ENCODE results near the genes BCAS3, TBX4 and INTS2.

DNA sequence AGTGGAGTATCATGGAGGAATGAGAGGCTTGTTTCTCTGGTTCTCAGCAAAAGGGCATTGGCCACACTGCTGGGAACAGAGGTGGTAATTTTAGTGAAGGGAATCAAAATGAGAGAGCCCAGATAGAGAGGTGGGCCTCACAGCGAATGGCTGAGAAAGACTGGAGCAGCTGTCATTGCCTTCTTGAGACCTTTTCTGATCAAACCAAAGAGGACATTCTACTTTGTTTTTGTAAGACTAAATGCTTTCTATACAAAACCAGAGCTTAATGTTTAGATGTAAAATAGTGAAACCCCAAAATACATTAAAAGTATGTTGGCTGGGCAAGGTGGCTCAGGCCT lies 48.1 kb upstream of the DHX40 start:
- RRBS, result no CpG with 5 or more reads among the region's 1 CpG

GRCh38 chr17:59521368-59522019 lies 43.9 kb upstream of the DHX40 start:
- RRBS, result no CpG with 5 or more reads among the region's 11 CpGs

- RRBS, result no CpG with 5 or more reads among the region's 5 CpGs
Measured at GRCh38 chr17:59668550-59669254, 38.5 kb downstream of the PTRH2 start.

DNA sequence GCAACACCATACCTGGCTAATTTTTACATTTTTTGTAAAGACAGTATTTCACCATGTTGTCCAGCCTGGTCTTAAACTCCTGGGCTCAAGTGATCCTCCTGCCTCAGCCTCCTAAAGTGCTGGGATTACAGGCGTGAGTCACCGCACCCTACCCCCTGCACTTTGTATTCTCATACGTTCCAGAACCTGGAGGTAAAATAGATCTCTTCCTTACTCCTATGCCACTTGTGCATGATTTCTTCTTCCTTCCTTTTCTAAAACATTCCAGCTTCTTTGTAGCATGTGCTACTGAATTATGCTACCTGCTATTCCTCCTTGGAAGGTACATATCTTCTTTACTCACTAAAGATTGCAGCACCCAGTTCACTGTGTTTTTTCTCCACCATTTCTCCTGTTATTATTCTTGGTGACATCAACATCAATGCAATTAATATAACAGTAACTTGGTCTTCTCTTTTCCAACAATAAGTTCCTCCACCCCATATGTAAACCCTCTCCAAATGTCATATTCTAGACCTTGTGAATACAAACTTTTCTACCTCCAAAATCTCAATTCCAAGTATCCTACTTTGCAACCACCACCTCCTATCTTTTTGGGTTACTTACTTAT lies 44.5 kb downstream of the CA4 start:
- RRBS, result no CpG with 5 or more reads among the region's 3 CpGs

DNA sequence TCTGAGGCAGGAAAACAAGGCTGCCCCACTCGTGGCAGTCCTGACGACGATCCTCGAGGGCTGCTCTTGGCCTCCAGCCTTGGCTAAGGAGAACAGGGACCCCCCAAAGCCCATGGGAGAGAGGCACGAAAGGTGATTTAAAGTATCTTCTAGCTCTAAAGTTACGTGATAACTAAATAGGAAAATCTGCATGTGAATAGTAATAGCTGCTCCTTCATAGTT lies 81.7 kb downstream of the CA4 start:
- RRBS, result no CpG with 5 or more reads among the region's 6 CpGs

GRCh38 chr17:60525273-60525588 lies 811 bp downstream of the APPBP2 start:
- RRBS, result no CpG with 5 or more reads among the region's 10 CpGs

GRCh38 chr17:60573422-60573993 lies 26.5 kb upstream of the PPM1D start:
- RRBS, result no CpG with 5 or more reads among the region's 2 CpGs

DNA sequence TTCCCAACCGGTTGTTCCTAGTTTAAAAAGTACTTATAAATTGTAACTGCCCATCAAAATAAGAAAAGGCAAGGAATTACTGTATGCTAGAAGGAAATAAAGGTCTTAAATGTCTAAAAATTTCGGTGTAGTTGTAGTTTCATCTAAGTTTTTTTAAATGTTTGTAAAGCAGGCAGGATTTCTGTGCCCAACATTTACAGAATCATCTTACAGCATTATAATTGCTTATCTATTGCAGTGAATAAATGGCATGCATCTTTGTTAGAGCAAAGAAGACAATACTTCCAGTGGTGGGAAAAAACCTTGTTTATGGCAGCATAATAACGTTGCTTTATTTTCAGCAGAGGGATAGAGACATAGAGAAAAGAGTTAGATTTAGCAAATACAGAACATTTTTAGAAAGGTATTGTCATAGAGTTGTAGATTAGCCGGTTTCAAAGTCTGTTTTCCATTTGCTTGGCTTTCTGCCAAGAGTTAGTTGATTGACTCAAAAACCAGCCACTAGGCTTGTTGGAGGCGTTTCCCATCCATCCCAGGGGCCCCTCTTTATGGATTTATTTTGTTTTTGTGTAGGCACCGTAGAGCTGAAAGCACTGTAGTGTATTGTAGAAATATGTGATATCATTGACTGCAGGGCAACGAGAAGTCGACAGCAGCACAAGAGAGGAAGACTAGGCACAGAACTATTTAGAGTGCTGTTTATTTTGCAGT lies 1.8 kb downstream of the PPM1D start:
- RRBS, result no CpG with 5 or more reads among the region's 8 CpGs

DNA sequence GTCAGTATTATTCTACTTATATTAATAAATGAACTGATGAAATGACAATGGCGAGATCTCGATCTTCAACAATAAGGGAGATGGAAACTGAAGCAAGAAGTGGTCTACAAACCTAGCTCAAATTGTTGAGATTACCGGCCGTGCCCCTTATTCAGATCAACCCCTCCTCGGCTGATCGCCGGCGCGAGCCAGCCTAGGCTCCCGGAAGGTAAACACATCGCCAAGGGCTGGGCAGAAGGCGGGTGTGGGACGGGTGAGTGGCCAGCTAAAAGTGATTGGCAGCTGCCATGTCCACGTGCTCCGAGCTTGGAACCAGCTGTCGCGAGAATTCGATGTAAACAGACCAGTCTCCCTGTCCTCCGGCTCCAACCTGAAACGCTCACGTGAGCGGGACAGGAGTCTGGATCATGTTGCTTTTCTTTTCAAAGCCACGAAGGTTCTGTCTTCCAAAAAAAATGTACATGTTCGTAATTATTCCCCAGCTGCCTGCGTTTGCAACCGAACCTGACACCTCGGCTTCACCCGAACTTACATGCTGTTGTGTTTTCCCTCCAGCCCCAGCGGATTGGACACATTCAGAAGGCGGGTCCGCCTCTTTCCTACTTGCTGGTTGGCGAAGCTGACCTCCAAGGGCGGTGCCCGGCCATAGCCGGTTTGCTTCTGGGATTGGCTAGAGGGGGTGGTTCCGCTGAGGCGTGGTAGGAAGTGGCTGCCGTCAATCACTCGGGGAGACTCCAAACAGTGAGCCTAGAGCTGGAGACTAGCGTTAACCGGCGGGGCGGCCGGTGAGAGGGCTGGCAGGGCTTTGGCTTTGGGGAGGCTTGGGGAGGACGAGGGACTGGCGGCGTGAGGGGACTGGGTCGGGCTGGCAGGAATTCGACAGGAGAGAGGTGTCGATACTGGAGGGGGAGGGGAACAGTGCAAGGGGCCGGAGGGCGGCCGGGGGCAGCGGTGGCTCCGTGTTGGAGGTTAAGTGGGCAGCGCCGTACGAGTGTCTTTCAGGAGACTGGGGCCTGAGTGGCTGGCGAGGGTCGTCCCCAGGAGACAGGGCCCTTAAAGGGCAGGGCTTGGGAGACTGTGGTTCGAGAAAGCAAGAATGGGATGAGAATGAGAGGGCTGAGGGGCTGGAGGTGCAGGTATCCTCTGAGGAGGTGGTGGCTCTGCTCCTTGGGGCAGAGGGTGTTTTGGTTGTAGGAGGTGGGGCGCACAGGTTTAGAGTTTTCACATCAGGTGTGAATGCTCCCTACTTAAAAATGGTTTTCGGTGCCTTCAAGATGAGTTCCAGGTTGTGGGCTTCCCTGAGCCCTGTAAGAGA lies at the start of gene BCAS3:
Gene BCAS3, plus strand, starts transcription at position 722 of the 1,315 bp plus-strand sequence.
- RRBS, result no CpG with 5 or more reads among the region's 63 CpGs

DNA sequence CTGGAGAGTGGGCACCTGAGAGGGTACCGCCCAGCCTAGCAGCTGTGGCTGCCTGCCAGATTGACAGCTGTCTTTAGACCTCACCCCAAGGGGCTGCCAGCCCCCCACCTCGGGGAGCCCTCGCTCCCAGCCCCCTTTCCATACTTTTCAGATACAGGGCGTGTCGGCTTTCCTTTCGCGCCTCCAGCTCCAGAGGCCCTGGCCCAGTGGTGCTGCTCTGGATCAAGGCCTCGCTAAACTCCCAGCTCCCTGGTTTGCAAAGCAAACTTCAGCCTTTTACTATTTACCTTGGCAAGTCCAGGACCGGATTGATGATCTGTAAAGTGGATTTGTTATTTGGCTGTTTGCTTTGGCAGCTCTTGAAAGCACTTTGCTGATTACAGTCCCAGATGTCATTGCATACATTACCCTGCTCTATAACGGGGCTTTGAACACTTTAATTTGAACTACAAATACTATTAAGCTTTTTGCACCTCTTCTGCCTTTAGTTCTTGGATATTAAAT lies 63.7 kb upstream of the TBX2 start:
- RRBS, result no CpG with 5 or more reads among the region's 10 CpGs

DNA sequence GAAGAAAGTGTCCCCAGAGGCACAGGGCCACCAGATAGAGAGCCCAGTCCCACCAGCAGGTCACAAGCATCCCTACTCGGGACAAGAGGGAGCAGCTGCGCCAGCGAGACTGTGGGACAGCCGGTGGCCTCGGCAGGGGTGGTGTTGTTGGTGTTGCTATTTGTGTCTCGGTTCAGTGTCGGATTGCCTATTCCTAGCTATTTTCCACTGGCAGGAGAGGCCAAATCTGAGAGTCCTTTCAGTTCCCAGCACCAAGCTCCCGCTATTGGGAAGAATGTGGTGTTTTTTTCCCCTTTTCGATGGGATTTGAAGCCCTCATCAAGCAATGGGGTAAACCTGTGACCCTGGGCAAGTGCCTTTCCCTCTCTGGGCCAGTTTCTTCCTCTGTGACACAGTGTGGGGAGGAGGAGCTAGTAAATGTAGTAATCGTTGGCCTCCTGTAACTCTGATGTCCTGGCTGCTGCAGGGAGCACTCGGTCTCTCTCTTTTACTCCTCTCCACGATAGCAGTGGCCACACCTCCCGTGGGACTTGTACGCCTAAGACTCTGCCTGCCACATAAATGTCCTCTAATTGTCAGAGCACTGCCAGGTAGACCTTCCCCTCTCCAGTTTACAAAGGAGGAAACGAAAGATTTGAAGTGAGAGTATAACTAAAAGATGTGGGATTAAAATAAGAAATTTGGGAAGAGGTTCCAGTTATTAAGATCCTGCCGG lies 22.3 kb upstream of the TBX2 start:
- RRBS, result no CpG with 5 or more reads among the region's 16 CpGs

DNA sequence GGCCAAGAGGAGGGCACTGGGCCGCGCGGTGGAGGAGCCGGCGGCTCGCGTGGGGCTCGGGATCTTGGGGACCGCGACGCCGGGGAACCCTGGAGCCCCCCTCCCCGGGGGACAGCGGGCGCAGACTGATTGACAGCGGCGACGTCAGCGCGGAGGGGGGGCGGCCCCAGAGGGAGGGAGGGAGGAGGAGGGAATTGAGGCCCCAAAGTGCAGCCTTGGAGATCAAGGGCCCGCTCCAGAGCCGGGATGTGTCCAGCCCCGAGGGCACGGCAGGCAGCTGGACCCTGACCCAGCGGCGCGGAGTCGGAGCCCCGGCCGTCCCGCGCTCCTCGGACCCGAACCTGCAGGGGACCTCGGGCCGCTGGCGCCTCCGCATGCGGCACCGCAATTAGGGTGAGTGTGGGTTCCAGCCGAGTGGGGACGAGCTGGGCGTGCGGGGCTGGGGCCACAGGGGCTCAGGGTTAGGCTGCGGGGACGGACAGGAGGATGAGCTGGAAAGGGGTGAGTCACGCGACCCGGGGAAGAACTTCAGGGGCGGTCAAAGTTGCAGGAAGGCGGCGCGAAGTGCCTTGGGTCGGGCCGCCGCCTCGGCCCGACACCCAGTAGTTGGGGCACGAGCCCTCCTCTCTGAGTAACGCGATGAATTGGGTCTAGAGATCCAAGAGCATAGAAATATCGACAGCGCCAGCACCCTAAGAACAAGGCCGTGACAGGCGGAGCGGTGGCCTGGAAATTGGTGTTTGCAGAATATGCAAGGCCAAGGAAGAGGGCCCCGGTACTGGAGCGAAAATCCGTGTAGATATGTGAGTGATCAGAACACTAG lies at the start of gene TBX4:
Gene TBX4, plus strand, starts transcription at position 238 of the 823 bp plus-strand sequence.
- RRBS, result 4% methylated on average over 20 of the region's 70 CpGs

DNA sequence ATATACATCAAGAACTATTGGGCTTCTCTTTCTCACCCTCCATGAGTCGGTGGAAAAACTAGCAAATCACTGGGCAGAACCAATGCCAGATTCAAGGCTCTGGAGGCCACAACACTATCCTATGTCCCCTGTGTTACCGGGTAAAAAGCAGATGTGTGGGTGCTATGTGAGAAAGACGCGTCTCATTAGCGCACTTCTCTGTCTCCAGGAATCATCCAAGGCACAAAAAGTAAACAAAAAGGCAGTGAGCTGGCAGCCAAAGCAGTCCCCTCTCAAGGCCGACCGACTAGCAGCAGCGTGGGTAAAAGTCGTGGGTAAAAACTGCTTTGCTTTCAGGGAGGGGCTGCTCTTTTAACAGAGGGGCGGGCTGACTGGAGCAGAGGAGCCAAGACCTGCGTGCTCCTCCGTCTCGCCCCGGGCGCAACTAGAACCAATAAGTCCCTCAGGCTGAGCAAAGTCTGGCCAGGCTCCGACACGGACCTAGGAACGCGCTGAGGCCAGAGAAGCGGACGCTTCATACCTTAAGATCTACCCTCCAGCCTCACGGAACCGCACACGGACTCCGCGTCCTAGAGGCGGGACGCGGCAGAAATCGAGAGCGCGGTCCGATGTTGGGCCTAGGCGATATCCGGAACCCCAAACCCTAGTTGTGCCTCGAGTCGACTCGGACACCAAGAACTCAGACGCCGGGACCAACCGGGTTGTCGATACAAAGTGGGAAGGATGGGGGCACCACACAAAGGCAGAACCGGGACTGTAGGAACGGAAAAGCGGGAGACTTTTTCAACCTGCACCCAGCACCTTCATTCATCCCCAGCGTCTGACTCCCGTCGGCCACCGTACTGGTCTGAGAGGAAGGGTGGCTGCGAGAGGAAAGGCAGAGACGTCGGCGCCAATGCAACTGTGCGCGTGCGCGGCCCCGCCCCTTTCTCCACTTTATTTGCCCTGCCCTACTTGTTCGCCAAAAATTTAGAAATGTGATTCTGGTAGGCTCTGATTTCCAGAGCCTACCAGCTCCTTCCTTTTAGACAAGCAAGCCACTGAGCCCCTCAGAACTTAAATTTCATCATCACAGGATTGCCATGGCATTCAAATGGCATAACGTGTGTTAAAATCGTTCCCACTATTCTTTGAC lies at the start of gene INTS2:
Gene INTS2, minus strand, starts transcription at position 849 of the 1,135 bp plus-strand sequence.
- RRBS, result 3% methylated on average over 6 of the region's 61 CpGs

GRCh38 chr17:62039864-62040278 lies 25.2 kb downstream of the MED13 start:
- RRBS, result no CpG with 5 or more reads among the region's 7 CpGs

GRCh38 chr17:62140739-62141379 lies 75.8 kb upstream of the MED13 start:
- RRBS, result 75% methylated on average over 4 of the region's 25 CpGs

- RRBS, result no CpG with 5 or more reads among the region's 3 CpGs
Measured at GRCh38 chr17:62179562-62180074, 114.5 kb upstream of the MED13 start.

DNA sequence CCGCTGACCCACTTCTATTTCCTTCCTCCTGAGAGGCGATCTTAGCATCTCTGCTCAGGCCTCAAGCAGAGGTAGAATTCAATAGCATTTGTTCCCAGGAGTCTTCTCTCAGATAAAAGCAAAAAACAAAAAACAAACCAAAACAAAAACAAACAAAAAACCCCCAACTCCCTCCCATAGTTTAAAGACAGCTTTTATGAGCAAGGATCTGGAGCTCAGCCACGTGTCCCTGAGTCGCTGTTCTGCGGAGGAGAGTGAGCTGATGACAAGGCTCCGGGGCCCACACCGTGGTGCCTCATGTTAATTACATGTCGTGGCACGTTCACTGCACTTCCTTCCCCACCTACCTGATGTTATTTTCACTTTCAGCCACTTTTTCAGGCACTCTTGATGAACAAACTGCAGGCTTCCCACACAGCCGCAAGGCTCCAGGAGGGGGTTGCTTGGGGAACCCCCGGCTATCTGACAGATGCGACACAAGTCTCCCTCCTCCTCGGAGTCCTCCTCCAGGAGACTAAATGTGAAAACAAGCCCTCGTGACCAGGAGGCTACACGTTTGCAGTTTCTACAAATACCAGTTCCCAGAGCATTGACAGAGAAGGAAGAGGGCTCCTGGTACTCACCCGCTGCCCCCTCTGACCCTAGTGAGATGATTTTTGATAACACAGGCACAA lies 83.4 kb downstream of the MARCHF10 start:
- RRBS, result no CpG with 5 or more reads among the region's 16 CpGs

- RRBS, result no CpG with 5 or more reads among the region's 11 CpGs
Measured at GRCh38 chr17:62870054-62870862, 62.1 kb upstream of the MARCHF10 start.

DNA sequence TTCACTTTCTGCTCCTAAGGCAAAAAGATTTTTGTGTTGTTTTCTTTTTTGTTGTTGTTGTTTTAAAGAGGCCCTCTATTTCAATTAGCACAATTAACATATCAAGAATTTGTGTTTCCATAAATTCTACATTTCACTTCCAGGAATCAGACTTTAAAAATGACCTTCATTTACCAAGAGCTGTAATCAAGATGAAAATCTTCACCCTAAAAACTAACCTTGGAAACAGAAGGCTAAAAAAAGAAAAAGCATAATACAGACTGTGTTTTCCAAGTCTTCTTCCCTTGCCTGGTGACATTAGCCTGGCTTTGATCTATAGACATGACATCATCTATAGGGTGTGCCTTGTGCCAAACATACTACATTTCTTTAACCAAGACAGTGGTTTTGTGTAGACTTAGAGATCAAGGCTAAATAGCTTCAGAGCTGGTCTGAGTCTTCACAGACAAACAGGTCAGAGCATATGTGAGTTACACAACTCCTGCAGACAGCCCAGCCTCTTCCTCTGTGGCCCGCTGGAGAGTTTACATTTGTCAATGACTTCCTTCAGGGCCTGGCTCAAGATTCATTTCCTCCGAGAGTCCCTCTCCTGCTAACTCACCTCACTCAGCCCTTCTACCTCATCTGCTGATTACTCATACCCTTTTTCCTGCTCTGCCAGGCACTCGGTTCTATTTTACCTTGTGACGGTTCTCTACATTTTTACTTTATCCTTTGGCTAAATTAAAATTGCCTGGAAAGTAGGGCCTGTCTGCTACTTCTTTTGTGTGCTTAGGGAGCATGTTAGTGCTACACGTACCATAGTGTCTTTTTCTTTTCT lies 73.2 kb upstream of the TANC2 start:
- RRBS, result no CpG with 5 or more reads among the region's 5 CpGs